Monocyte (primary cell): ENCODE measurements around a stretch of chr1.

DNA sequence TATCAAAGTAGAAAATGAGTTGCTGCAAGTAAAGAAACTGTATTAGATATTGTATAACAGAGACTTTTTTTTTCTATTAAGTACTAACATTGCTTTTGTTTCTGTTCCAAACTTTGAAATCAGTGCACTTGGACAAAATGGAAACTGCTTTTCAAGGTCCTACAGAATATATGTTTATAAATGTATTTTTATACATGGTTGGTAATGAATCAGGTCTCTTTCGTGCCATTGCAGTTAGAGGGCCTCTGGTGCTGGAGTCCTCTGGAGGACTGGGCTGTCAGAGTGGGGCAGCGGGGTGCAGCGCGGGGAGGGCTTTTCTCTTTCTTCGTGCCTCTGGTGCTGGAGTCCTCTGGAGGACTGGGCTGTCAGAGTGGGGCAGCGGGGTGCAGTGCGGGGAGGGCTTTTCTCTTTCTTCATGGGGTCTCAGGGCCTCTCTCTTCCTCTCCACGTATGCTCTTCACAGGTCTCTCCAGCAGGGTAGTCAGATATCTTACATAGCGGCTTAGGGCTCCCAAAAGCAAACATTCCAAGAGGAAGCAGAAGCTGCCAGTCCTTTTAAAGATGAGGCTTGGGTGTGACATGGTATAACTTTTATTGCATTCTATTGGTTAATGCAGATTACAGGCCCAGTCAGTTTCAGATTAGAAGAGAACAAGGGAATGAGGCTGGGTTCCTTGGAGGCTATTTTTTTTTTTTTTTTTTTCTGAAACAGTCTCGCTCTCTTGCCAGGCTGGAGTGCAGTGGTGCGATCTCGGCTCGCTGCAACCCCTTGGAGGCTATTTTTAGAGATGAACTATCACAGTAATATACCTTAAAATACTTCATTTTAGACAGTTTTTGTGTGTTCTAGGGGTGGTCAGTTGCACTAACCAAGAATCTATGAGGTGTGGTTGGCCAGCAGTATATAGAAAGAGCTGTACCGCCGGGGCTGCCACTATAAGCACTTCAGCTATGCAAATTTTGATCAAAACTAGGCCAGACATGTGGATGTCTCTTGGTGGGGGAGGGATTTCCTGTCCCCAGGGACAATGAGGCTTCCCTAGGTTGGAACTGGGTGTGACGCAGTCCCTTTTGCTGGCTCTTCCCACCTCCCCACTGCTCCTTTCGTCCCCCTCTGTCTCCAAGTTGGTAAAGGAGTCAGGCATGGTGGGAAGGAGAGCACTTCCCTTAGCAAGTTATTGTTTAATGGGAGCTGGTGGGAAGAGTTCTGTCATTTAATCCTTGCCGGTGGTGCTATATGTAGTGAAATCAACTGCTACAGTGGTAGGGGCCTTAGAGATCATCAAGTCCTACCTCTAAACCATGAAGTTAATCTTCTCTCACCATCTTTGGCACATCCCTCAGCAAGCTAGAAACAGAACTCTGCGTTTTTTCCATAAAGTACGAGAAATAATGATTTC lies 13.3 kb downstream of the SDCCAG8 start:
- PRO-cap, 2 experiments: no peak in any of the 2 experiments

DNA sequence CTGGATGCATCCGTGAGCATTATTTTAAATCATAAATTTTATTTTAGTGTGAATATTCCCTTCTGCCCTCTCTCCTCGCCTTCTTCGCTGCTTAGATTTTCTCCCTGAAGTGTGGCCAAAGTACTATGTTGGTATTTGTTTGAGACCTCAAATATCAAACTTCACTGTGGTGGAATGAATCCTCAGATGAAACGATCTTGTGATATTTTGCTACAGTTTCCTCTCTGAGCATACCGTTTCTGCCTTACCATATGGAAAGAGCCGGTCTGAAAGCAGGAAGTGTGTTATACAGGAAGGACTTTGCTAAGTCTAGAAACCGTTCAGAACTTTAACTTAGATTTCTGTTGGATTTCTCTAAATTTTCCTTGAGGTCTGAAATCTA lies 30.5 kb downstream of the SDCCAG8 start:
- PRO-cap, 2 experiments: peak in 1 of 2 experiments; most common plus-strand start position 252 of the sequence (in 1)

DNA sequence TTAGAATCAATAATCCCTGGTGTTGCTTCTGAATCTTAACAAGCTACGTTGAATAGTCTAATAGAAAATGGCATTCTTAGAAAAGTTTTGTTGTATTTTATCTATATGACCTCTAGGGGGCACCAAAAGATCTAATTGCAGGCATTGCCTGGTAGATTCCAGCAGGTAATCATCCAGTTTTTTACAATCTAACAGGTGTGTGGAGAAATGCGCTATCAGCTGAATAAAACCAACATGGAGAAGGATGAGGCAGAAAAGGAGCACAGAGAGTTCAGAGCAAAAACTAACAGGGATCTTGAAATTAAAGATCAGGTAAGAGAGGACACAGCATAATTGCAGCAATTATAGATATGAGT lies 88.2 kb downstream of the SDCCAG8 start:
- PRO-cap, 2 experiments: no peak in any of the 2 experiments

GRCh38 chr1:243354503-243354812 lies 98.6 kb downstream of the SDCCAG8 start:
- PRO-cap, 2 experiments: no peak in any of the 2 experiments

- PRO-cap, 2 experiments: no peak in any of the 2 experiments
These were observed 109.0 kb downstream of the SDCCAG8 start for GRCh38 chr1:243364709-243365426.

- PRO-cap, 2 experiments: no peak in any of the 2 experiments
These were observed 137.3 kb downstream of the SDCCAG8 start for GRCh38 chr1:243393106-243393592.

DNA sequence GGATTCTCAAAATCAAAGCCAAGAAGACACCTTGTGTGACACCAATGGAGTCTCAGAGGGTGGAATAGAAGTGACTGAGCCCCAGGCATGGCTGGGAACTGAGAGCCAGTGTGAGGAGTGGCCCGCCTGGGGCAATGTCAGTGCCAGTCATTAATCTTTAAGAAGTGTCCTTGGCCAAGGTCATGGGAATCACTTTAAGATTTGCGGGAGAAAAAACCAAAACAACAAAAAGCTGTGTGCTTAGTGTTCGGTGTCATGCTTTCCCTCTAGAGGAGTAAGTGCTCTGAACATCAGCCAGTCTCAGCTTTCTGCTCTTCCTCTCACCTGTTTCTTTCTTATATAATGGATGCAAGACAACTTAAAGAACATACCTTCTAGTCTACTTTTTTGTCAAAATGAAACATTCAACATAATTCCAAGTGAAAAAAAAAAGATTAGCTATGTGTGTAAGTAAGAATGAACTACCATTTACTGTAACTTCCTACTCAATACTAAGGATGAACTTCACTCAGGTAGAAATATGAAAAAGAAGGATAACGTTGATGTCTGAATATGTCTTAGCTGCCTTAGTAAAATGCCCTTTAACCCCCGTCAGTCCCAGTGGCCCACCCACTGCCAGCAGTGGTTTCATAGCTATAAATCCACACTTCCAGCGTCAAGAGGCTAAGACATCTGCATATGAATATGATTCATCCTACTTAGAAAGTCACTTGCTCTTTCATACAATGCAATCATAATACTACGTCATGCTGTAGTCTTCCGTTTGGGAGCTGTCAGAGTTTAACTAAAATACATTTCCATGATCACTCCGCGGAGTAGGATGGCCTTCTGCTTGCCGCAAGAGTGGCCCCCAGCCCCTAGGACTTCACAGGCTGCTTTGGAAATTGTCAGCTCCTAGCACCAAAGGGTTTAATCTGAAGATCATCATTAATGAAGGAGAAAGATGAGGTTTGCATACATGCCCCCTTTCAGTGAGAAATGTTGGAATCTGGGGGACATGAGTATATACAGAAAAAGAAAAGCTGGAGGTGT lies 247.2 kb downstream of the SDCCAG8 start:
- PRO-cap, 2 experiments: no peak in any of the 2 experiments

DNA sequence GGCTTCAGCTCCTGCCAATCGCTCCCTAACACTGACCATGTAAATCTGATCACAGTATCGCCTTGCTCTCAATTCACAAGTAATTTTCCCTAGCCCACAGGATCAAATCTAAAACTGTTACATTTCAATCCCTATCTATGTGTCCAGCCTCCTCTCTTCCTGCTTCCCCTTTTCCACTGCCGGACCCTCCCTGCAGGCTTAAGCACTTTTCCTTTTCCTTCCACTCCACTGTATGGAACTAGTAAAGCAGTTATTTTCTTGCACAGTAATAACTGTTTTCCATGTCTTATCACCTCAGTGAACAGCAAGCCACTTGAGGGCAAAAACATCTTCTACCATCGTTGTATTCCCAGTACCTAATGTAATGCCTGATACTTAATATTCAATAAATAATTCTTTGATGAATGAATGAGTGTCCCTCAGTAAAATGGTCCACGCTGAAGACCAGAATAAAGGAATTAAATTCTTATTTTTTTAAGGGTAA lies 290.1 kb downstream of the AKT3 start:
- PRO-cap, 2 experiments: no peak in any of the 2 experiments

GRCh38 chr1:243843070-243843572 lies 6.9 kb downstream of the AKT3 start:
- PRO-cap, 2 experiments: no peak in any of the 2 experiments

GRCh38 chr1:244055015-244055192 lies 3.8 kb downstream of the ZBTB18 start:
- PRO-cap, 2 experiments: no peak in any of the 2 experiments

- PRO-cap, 2 experiments: no peak in any of the 2 experiments
These were observed 41.9 kb downstream of the ZBTB18 start for GRCh38 chr1:244092732-244093605.

- PRO-cap, 2 experiments: no peak in any of the 2 experiments
These were observed 138.2 kb upstream of the C1orf100 start for GRCh38 chr1:244214194-244214712.

DNA sequence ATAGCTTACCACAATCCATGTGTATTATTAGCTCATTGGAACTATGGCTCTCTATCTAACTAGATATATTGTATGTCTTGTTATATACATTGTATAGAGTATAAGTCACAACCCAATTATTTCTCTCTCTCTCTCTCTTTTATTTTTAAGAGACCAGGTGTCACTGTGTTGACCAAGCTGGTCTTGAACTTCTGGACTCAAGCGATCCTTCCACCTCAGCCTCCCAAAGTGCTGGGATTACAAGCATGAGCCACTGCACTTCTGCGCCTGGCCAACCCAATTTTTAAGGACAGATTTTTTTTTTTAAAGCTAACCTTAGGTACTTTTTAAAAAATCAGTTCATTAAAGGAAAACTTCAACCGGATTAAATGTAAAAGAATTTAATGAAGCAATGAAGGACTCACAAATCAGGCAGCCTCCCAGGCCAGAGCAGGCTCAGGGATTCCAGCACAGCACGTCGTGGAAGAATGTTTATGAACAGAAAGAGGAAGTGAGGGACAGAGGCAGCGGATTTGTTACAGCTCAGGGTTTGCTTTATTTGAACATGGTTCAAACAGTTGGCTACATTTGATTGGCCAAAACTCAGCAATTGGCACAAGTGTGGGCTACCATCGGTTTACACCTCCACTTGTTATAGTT lies 27.6 kb upstream of the C1orf100 start:
- PRO-cap, 2 experiments: peak in 2 of 2 experiments; most common plus-strand start position 480 of the sequence (in 2); most common minus-strand start position 446 of the sequence (in 1)

GRCh38 chr1:244348646-244349508 lies 3.6 kb upstream of the C1orf100 start:
- PRO-cap, 2 experiments: no peak in any of the 2 experiments

- PRO-cap, 2 experiments: no peak in any of the 2 experiments
These were observed 2.6 kb downstream of the DESI2 start for GRCh38 chr1:244655167-244656335.

GRCh38 chr1:244920899-244921497 lies 48.5 kb upstream of the EFCAB2 start:
- PRO-cap, 2 experiments: no peak in any of the 2 experiments

DNA sequence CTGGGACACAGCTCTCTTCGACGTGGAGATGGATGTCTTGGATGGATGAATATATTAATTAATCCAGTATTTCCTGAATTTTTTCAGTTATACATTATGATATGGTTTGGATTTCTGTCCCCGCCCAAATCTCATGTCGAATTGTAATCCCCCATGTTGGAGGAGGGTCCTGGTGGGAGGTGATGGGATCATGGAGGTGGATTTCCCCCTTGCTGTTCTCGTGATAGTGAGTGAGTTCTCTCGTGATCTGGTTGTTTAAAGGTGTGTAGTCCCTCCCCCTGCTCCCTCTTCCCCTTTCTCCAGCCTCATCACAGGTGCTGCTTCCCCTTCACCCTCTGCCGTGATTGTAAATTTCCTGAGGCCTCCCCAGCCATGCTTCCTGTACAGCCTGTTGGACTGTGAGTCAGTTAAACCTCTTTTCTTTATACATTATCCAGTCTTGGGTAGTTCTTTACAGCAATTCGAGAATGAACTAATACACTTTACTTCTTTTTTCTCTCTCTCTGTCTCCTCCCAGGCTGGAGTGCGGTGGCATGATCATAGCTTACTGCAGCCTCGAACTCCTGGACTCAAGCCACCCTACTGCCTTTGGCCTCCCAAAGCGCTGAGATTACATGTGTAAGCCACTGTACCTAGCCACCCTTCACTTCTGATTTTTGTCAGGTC lies 11.9 kb upstream of the EFCAB2 start:
- PRO-cap, 2 experiments: no peak in any of the 2 experiments

GRCh38 chr1:245051355-245052678 lies 82.3 kb downstream of the EFCAB2 start:
- PRO-cap, 2 experiments: no peak in any of the 2 experiments

GRCh38 chr1:245311025-245311514 lies 156.3 kb downstream of the KIF26B start:
- PRO-cap, 2 experiments: peak in 1 of 2 experiments; most common minus-strand start chr1:245311378 (in 1)

- PRO-cap, 2 experiments: no peak in any of the 2 experiments
These were observed 190.6 kb downstream of the KIF26B start for GRCh38 chr1:245345422-245345824.